Pulmonary lymph node (tissue), 1 donor: ENCODE measurements around a stretch of chr5.

- PRO-cap: no peak
Measured at GRCh38 chr5:149543151-149543634, 8.0 kb downstream of the CSNK1A1 start.

DNA sequence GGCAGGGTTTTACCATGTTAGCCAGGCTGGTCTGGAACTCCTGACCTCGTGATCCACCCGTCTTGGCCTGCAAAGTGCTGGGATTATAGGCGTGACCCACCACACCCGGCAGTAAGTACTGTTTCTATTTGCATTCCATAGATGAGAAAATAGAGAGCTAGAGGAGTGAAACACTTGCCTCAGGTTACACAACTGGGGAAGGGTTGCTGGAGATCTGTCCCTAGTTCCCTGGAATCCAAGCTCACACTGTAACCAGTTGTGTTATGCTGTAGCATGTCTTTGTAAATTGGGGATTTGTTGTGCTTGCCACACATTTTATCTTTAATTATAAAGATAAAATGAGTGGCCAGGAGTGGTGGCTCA is 27.2 kb downstream of the ARHGEF37 start:
- PRO-cap: no peak

DNA sequence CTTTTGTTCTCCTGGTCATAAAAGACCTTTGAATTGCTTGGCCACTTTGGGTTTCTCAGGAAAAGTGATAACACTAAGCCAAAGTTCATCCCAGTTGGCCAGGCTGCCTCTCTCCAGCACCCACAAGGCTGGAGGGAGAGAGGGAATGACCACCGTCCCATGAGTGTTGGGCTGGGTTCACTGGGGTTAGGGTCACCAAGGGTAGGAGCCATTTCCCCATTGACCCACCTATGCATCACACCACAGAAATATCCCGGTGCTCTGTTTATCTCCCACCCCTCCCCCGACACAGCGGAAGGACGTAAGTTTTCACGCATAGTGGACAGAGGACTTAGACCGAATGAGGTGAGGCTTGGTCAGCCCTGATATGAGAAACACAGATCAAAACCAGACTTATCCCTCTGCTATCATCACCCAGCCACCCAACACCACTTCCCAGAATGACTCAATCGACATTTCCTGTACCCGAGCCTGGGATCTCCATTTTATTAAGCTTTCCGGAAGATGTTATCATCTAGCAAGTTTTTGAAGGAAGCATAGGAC is 27.1 kb upstream of the PPARGC1B start:
- PRO-cap: no peak

DNA sequence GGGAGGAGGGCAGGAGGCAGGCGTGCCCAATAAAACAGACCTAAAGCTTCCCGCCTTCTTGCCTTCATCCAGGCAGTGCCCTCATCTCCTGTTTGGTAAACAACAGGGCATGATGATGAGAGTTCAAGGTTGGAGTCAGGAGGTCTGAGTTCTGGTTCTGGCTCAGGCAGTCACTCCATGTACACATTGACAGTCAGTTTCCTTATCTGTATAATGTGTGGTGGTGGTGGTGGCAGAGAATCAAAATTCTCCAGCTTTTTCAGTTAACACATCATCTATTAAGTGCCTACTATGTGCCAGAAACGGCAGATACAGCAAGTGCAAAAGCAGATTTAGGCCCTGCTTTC is 1.5 kb upstream of the PPARGC1B start:
- PRO-cap: no peak

GRCh38 chr5:149733001-149733769 is 3.1 kb downstream of the PPARGC1B start:
- PRO-cap: no peak

GRCh38 chr5:149757345-149758047 is 27.4 kb downstream of the PPARGC1B start:
- PRO-cap: no peak

DNA sequence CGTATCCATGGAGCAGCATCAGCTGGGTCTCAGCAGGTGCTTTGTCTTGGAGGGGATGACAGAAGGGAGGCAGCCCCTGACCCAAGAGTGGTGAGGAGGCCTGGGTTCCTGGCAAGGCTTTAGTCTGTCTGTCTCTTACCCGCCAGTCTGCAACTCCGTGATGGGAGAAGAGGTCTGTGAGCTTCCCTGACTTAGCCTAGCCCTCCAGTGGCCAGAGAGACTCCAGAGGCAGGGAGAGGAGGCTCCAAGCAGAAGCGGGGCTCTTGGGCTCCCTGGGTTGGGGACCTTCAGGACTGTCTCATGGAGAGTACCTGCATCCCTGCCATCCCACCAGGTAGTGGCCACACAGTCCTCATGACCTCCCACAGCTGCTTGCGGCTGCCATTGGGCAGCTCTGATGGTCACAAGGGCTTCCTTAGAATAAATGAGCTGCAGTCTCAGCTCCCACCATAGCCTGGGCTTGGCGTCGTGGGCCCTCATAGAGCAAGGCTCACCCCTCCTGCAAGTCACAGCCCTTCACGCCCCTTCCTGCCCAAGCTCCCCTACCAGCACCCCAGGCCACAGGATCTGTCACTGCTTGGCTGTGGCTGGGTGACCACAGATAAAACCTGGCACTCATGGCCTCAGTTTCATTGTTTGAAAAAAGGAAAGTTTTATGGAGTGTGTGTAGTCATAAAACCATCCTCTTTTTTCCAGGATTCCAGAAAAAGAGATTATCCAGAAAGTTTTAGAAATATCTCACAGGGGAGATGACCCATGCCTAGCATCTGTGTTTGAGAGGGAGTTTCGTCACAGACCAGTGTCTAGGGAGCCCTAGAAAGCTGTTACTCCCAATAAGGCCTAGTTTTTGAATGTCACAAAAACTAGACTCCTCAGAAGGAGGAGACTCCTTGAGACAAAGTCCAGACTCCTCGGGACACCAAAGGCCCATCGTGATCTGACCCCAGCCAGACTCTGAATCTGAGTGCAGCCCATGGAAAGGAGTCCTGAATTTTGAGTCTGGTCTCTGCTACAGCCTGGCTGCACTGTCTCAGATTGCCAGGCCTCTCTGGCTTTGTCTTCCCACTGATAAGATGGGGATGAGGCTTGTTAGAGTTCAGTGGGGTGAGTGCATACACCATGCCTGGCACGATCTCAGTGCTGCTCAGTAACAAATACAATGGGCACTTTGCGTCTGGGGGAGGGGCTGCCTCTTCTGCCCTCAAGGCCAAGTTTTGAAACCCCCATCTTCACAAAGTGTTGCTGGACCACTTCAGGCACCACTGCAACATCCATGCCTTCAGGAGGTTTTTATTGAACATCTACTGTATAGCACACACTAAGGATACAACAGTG is 48.5 kb downstream of the PPARGC1B start:
- PRO-cap: no peak

DNA sequence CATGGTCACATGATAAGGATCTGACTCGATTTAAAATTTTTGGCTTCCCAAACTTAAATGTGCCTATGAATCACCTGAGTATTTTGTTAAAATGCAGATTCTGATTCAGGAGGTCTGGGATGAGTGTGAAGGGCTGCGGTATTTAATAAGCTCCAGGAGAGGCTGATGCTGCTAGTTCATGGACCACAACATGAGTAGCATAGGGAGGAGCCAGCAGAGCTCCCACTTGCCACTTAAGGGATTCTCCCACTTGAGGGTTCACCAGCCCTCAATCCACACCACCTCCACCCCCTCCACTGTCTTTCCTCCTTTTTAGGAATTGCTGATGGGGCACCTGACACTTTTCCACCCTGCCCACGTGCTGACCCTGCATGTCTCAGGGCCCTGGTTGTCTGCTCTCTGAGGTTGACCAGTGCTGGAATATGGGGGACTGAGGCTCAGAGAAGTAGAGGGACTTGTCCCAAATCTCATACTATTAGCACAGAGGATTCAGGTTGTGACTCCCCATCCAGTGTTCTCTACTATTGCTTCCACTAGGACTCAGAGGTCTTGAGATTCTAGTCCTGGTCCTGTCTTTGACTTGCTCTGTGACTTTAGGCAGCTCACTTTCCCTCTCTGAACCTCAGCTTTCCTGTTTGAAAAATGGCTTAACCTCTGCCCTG is 72.7 kb downstream of the PPARGC1B start:
- PRO-cap: no peak

DNA sequence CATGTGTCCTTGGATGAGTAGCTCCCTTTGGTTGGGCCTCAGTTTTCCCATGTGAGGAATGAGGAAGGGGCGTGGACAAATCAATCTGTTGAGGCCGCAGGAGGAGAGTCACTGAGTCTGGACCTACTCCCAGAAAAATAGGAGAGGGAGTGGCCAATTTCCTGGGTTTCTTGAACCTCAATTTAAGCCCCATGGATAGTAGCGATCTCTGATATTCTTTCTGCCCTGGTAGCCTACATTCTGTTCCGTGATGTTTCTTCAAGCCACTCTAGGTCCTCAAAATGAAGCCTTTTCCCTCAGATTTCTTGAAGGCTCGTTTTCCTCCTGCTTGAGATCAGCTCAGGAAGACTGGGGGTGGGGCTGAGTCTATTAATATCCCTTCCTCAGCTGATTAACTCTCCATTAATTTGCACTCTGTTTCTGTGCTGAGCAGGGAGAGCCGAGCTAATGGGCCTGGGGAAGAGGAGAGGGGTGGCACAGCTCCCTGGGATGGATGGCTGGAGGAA is 93.1 kb downstream of the PPARGC1B start:
- PRO-cap: no peak

DNA sequence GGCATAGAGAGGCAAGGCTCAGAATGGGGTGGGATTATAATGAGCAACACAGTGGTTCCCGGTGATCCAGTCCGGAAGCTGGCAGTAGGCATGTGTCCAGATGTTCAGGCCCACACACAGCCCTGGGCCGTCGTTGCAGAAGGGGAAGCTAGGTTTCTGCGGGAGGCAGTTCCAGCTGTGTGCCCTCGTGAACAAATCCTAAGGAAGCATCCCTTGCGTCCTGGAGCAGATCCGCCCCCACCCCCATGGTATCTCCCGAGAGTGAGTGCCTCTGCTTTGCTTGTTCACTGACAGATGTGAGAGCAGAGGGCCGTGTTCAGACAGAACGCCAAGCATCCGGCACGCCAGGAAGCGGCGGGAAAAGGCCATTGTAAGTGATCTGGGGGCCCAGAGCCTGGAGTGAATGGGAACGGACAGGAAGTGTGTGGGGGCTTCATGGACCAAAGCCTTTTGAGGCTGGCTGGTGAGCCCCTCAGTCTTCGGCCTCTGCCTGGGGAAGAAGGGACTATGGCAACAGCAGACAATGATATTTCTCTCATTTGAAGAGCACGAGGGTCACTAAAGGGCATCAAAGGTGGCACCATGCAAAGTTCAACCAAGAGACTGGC is 104.7 kb downstream of the PDE6A start:
- PRO-cap: no peak

- PRO-cap: no peak
Measured at GRCh38 chr5:149931933-149932786, 12.4 kb downstream of the PDE6A start.

DNA sequence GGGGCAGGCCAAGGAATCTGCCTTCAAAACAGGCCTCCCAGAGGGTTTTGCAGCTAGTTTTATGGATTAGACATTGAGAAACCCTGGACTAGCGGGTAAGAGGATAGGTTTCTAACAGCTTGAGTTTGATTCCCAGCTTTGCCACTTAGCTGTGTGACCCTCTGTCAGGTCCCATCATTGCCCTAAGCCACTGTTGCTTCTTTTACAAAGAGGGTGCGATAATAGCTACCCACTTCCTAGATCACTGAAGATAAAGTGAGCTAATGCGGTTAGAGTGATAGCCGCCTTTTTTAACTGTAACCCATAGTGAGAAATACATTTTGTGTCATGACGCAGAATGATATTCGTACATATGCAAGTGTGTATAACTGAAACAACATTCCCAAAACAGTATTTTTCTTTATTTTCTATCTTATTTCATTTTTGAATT is 40.3 kb downstream of the CSF1R start:
- PRO-cap: no peak

GRCh38 chr5:150081772-150082275 is 4.5 kb downstream of the CSF1R start:
- PRO-cap: no peak

DNA sequence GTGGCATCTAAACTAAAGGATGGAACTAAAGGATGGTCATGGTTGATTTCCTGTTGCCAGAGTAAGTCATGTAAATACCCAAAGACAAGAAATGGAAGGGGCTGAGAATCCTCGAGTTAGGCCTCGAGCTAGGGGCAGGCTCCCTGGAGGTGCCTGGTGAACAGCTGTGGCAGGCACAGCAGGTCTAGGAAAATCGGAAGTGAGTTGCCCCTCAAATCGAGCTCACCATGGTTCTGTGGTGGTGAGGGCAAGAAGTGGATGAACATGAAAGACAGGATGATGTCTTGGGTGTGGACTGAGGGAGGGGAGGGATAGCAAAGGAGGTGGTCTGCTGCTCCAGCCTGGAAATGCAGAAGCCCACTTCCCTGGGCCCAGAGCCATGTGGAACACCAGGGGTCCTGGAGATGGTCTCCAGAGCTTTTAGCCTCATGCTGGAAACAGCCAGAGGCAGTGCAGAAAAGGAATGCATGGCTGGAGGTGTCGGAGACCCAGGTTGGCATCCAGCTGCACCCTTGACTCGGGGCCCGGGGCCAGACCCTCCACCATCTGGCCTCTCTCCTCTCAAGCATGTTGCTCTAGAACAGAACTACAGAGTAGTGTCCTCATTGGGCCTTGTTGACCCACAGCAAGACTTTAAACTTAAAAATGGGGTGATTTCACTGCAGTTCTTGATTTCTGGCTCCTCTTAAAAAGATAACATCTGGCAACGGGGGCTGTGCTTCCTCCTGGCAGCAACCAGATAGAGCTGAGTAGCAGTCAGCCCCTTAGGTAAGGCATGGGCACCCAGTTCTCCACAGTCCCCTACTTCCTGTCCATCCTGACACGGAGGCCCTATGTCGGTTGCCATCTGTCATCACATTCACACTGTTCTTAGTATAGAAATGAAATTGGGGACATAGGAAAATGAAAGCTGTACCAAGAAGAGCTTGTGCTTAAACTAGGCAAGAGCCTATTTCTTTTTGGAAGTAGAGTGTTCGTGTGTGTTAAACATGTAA is 11.9 kb downstream of the CD74 start:
- PRO-cap: no peak

DNA sequence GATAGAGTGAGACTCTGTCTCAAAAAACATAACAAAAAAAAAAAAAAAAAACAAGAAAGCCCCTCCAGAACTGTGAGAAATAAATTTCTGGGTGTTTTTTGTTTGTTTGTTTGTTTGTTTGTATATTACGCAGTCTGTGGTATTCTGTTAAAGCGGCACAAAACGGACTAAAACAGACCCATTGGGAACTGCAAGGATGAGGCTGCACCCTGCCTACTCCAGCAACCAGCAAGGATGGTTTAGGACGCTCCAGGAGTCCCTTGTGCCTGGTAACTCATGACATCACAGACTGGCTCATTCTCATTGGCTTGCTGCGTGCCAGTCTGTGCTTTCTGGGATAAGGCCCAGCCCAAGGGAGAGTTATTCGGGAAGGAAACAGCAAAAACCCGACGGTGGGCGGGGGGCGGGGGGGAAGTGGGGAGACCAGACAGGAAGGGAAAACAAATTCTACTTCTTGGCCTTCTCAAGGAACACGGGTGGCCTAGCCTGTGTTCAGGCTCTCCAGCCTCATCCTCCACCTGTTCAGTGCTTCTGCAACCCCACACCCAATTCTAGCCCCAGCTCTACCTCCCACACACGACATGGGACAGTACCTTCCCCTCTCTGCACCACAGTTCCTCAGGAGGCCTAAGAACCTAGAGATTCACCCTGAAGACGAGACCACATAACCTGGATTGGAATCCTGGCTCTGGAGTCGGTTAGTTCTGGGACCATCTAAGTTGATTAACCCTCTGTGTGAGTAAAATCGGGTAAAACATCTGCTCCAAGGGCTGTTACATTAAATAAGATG is 2.8 kb downstream of the CD74 start:
- PRO-cap: bidirectional peak, plus-strand start at position 357 of the sequence, minus-strand start at position 227 of the sequence; bidirectional peak, plus-strand start at position 611 of the sequence, minus-strand start at position 550 of the sequence

GRCh38 chr5:150410927-150411135 is 1.9 kb downstream of the CD74 start:
- PRO-cap: no peak

- PRO-cap: no peak
Measured at GRCh38 chr5:150457102-150457463, 7.5 kb upstream of the RPS14 start.

- PRO-cap: unidirectional peak, plus-strand start at chr5:150476843
Measured at GRCh38 chr5:150476689-150477125, 27.2 kb upstream of the RPS14 start.

- PRO-cap: no peak
Measured at GRCh38 chr5:150485130-150486034, 22.5 kb upstream of the NDST1 start.

- PRO-cap: no peak
Measured at GRCh38 chr5:150498306-150498953, 9.5 kb upstream of the NDST1 start.